Measurements from ENCODE around the gene ZBTB44.

GRCh38 chr11:129368963-129369456 is 6.6 kb upstream of the BARX2 start:
- RRBS = no CpG with 5 or more reads among the region's 2 CpGs

- RRBS = no CpG with 5 or more reads among the region's 3 CpGs
Measured at GRCh38 chr11:129369537-129370018, 6.1 kb upstream of the BARX2 start.

DNA sequence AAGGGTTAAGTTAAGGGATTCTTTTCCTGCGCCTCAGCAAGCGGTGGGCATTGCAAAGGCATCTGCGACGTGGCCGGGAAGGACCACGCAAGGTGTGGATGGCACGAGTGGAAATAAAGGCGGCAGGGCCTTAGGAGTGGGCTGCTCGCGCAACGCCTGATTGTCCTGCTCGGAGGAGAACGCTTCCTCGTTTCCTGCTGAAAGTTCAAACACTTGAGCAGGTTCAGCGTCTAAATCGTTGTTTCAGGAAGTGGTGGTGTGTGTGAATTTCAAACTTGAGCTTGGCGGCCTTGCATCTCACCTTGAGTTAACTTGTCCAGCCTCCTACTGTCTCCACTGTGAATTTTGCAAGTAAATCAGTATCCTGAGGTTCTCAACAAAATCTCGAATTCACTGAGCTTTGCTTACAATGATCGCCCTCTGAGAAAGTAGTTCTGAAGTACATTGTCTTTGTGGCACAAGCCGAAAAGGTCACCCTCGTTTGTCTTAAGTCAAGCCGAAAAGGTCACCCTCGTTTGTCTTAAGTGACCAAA is 729 bp downstream of the BARX2 start:
- RRBS = no CpG with 5 or more reads among the region's 23 CpGs

GRCh38 chr11:129703863-129704466 is 111.7 kb upstream of the TMEM45B start:
- RRBS = no CpG with 5 or more reads among the region's 8 CpGs

GRCh38 chr11:129768318-129768816 is 47.3 kb upstream of the TMEM45B start:
- RRBS = no CpG with 5 or more reads among the region's 1 CpG

DNA sequence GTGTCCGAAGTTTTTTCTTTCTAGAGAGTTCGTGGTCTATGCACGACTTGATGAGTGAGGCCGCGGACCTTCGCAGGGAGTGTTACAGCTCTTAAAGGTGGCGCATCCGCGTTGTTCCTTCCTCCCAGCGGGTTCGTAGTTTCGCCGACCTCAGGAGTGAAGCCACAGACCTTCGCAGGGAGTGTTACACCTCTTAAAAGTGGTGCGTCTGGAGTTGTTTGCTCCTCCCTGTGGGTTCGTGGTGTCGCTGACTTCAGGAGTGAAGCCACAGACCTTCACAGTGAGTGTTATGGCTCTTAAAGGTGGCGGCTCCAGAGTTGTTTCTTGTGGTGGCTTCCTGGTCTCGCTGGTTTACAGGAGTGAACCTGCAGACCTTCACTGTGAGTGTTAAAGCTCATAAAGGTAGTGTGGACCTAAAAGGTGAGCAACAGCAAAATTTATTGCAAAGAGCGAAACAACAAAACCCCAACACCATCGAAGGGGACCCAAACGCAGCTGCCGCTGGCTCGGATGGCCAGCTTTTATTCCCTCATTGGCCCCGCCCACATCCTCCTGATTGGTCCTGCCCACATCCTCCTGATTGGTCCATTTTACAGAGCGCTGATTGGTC is 1.4 kb upstream of the TMEM45B start:
- RRBS = no CpG with 5 or more reads among the region's 26 CpGs

GRCh38 chr11:129999418-129999830 is 3.2 kb downstream of the PRDM10 start:
- RRBS = no CpG with 5 or more reads among the region's 6 CpGs

DNA sequence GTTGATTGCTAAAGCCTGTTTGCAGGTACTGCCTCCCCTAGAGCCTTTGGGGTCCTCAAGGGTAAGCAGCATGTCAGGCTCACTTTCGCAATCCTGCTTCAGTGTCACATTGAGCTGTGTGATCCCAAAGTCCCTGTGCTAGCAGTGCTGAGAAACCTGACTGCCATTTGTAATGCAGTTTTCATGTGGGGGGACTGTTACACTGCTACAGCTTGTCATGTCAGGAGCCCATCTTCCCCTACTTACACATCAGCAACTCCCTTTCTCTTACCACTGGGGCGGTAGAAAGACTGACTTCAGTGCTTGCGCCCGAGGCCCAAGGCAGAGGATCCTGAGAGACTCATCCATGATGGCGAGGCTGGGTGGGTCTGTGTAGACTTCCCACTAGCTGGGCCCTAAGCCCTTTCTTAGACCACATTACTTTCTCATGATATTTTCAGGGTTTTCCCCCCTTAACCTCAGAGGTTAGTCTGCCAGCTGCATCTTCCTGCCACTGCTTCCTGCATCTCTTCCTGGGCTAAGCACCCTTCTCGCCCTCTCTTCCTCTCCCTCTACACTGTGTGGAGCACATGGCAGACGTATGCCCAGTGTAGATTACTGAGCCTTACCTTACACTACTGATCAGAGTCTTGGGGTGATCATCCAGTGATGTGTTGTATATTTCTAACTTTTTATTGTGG is 40.7 kb upstream of the ST14 start:
- RRBS = no CpG with 5 or more reads among the region's 7 CpGs

GRCh38 chr11:130165844-130167037 is 6.7 kb downstream of the ST14 start:
- RRBS = no CpG with 5 or more reads among the region's 14 CpGs

DNA sequence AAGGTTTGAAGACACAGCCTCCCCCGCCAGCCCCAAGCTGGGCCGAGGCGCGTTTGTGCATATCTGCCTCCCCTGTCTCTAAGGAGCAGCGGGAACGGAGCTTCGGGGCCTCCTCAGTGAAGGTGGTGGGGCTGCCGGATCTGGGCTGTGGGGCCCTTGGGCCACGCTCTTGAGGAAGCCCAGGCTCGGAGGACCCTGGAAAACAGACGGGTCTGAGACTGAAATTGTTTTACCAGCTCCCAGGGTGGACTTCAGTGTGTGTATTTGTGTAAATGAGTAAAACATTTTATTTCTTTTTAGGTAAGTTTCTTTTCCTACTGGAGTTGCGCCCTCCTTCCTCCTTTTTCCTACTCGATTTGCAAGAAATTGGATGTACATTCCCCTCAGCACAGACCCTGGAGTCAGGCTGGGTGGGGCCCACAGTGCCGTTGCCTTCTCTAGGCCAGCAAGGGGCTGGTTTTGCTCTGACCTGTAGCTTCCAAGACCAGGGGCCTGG is 50.5 kb downstream of the ST14 start:
- RRBS = no CpG with 5 or more reads among the region's 14 CpGs

DNA sequence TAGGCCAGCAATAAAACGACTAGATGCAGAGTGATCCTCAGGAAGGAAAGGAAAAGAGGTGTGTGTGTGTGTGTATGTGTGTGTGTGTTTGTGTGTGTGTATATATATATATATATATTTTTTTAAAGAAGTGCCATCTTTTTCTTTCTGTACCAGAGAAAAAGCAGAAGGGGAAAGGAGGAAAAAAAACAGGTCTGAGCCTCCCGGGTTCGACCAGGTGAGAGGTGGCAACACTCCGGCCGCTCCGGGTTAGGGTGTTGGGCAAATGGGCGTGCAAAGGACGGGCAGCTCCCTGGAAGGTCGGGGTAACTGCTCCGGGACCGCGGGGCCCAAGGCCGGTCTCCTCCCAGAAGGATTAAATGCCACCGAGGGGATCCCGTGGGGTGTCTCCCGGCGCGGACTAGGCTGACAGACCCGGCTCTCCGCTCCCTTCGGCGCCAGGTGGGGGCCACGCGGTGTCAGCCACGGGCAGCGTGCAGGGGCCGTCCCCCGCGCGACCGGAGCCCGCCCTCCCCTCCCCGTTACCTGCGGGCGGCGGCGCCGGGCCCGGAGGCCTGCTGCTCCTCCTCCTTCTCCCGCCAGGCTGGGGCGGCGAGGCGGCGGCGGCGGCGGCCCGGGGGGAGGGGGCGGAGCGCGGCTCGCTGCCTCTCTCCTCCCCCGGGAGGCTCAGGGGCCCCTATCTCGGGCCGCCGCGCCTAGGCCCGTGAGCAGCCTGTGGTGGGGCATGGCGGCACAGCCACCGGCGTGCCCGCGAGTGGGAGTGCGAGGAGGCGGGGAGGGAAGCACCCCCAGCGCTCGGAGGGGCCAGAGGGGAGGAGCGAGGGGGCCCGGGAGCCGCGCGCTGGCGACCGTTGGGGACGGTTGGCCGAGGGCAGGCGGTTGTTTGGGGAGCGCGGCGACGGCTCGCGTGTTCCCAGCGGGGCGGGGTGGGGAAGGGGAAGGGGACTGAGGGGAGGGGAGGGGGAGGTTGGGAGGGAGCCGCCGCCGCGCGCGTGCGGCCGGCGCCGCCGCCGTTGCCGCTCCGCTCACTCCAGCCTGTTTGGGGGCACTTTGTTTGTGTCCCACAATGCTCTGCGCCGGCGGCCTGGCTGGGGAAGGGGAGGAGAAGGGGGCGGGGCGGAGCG is at the start of gene ZBTB44:
Gene ZBTB44 (minus strand): TSS at position 1,068 of the 1,124 bp plus-strand sequence.
- RRBS = 3% methylated on average over 51 of the region's 105 CpGs

- RRBS = no CpG with 5 or more reads among the region's 6 CpGs
Measured at GRCh38 chr11:130510326-130510792, 61.9 kb downstream of the ADAMTS15 start.

GRCh38 chr11:130535474-130535943 is 87.1 kb downstream of the ADAMTS15 start:
- RRBS = no CpG with 5 or more reads among the region's 6 CpGs

DNA sequence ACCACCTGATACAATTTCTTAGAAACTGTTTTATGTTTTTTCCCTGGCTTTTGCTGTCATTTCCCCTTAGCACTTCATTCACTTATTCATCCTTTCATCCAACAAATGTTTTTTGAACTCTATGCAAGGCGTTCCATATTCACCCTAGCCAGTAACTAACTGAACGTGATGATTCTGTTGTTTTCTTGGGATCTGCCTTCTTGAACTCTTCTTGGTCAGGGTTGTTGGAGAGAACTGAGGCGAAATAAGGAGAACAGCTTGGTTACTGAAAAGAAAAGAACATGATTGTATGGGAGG is 135.1 kb downstream of the ADAMTS15 start:
- RRBS = no CpG with 5 or more reads among the region's 3 CpGs

DNA sequence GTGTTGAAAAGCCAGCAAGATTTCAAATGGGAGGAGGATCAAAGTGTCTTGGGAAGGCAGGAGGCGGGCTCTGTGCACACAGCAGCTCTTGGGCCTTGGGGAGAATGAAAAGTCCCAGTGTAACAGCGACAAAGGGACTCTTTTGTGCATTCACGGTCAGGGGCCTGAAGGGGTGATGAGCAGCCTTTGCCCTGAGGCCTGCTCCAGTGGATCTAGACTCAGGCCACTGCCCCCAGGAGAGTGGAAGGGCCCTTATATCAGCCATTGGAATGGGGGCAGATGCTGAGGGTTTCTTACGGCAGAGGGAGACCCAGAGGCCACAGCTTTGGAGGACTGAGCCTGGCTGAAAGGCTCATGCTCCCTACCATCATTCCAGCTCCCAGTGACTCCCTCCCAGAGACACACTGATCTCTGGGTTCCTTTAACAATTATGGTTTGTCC is 135.5 kb downstream of the ADAMTS15 start:
- RRBS = no CpG with 5 or more reads among the region's 4 CpGs

DNA sequence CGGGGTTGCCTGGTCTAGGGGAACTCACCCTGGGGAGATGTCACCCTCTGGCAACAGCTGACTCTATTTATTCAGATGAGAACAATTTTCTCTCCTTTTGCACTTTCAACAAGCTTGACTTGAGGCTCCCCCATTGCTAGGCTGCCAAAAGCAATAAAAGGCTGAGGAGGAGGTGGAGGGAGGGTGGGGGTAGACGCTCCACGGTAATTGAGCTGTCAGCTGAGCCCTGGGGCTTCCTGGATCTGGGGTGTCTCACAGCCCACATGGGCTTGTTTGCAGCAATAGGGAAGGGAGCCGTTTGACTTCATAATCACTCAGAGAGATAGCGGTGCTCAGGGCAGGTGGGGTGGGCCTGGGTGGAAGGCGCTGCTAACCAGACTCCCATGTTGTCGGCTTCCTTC is 158.7 kb downstream of the ADAMTS15 start:
- RRBS = no CpG with 5 or more reads among the region's 7 CpGs

DNA sequence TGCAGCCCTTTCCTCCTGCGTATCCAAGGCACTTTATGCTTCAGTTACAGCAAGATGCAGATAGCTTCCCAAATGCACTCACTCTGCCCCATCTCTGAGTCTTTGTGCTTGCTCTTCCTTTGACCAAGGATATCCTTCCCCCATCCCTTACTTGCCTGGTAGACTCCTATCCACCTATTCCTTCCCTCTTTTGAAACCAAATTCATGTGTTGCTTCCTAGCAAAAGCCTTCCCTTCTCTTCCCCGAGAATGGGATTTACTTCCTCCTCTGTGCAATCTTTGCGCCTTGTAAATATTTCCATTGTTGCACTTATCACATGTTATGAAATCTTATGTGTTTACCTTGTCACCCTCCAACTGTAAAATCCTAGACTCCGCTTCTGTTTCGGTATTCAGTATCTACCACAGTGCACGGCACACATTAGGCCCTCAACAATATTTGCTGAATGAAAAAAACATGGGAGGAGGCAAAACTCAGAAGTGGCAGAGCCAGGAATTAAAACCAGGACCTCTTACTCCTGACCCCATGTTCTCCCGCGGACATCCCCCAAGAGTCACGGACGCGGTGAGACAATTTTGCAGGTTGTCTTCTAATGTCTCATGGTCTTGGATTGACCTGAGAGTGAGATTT is 197.1 kb downstream of the ADAMTS15 start:
- RRBS = no CpG with 5 or more reads among the region's 11 CpGs

GRCh38 chr11:130726017-130726723 is 190.1 kb downstream of the SNX19 start:
- RRBS = no CpG with 5 or more reads among the region's 9 CpGs

- RRBS = no CpG with 5 or more reads among the region's 8 CpGs
Measured at GRCh38 chr11:130914605-130915224, 1.6 kb downstream of the SNX19 start.

- RRBS = no CpG with 5 or more reads among the region's 6 CpGs
Measured at GRCh38 chr11:131253126-131253709, 117.2 kb upstream of the NTM start.